ENCODE results near the genes PHLDB2, SLC9C1 and GTPBP8.

DNA sequence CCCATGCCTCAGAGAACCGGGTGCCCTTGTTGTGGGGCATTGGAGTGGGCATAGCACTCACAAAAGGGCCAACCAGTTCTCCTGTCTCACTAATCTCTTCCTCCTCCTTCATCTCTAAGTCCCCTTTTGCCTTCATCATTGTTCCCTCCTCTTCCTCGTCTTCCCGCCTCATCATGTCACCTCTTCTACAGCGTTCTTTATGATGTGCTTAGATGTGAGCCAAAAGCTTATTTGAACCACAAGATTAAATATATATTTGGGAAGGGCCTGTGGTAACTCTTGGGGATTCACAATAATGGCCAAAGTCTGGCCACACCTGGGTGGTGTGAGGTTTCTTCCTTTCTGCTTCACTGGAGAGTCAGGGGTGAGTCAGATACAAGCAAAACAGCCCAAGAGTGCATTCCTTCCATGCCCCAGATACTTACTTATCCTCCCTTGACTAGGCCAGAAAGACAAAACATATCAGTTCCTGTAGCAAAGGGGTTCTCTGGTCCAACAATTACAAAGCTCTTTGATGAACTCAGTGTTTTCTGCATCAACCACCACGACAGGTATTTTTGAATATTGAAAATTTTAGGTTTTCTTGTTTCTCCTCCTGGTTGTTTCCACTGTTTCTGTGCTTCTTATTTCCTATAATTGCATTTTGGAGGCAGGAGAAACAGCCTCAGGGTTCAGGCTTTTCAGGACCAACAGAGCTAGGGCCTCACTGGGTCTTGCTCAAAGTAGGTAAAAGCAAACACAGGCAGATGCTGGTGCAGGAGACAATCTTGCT, 933 bp downstream of the ZBED2 start:
- PRO-cap, 2 experiments, result no peak in any of the 2 experiments

- PRO-cap, 2 experiments, result peak in 2 of 2 experiments; most common plus-strand start chr3:111859239 (in 1); most common minus-strand start chr3:111859404 (in 1)
Measured at GRCh38 chr3:111858997-111859923, at the start of gene PHLDB2. TSS of gene PHLDB2 (plus strand) at chr3:111859265.

DNA sequence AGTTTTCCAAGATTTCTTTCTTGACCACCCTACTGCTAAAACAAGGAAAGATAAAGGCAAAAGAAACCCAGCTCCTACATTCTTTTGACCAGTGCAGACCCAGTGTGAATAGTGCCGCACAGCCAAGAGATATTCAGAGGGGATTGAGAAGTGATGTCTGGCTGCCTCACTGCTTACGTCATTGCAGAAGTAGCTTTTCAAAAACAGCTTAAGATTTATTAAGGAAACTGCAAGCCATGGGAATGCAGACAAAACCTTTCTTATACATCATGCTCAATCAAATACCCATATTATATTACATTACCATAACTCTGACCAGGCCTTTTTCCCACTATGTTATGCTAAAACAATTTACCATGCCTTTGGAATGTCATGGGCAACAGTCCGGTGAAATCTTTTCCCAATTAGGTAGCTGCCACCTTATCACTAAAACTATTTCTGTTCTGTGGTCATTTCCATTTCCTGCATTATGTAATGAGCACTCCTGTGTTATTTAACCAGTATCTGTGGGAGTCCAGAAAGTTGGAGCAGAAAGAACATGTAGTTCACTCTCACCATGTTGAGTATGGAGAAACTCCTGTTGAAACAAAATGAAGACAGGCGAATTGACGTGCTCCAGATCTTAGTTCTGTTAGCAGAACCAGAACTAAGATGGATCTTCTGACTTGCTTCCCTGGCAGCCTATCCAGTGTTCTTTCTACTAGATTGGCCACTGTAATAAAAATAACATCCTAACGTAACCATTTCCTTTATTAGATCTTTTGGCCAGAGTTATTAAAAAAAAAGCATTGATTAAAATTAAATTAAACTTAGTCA, 6.1 kb downstream of the PHLDB2 start:
- PRO-cap, 2 experiments, result no peak in any of the 2 experiments

DNA sequence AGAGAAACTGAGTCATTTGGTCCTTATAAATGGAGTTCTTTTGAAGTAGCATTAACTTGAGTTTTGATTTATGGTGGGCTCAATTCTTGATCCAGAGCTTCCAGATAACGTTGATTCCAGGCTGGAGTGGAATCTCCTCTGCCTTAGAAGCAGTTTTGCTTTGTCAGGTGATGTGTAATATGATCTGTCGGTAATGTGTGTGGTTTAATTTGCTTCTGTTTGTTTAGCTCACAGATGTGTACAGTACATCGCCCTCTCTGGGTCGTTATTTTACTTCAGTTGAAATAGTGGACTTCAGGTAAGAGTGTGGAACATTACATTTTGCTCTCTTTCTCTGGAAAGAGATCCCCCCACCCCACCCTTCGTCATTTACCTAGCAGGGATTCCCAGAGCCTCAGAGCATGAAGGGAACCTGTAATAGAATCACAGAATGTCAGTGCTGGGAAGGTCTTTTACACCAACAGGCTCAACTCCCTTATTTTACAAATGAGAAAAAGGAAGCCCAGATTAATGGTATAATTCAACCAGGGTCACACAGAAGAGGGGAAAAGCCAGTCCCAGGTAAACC, 23.2 kb downstream of the C3orf52 start:
- PRO-cap, 2 experiments, result no peak in any of the 2 experiments

GRCh38 chr3:112120248-112120804, 12.7 kb downstream of the GCSAM start:
- PRO-cap, 2 experiments, result no peak in any of the 2 experiments

- PRO-cap, 2 experiments, result no peak in any of the 2 experiments
Measured at GRCh38 chr3:112293459-112294609, at the start of gene SLC9C1. TSS of gene SLC9C1 (minus strand) at chr3:112294216.

GRCh38 chr3:112361644-112362737, 29.0 kb downstream of the CD200 start:
- PRO-cap, 2 experiments, result no peak in any of the 2 experiments

DNA sequence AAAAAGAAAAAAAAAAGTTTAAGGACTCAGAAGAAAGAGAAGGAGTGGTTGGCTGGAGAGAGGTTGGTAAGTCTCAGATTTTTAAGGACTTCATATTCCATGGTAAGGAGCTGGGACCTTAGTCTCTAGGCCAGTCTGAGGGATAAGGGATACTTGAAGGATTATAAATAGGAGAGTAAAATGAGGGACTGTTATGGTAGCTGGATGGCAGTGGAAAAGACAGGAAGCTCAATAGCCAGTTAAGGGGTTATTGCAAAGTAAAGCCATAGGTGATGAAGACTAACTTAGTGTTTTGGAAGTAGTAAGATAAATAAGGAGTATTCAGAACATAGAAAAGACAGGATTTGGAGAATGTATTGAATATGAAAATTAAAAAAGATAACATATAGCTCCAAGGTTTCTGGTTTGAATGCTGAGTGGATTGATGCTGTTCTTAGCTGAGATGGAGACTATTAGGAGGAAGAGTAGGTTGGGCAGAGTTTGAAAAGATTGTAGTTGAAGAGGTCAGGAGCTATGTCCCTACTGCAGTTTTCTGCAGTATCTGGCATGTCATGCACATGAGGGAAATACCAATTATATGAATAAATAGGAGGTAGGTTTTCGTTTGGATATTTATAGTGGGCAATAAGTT, 4.0 kb downstream of the SLC35A5 start:
- PRO-cap, 2 experiments, result no peak in any of the 2 experiments

GRCh38 chr3:112990412-112991727, at the start of gene GTPBP8:
TSS of gene GTPBP8 (plus strand) at chr3:112990984.
- PRO-cap, 2 experiments, result peak in 2 of 2 experiments; most common plus-strand start chr3:112990996 (in 2); most common minus-strand start chr3:112990858 (in 2)

DNA sequence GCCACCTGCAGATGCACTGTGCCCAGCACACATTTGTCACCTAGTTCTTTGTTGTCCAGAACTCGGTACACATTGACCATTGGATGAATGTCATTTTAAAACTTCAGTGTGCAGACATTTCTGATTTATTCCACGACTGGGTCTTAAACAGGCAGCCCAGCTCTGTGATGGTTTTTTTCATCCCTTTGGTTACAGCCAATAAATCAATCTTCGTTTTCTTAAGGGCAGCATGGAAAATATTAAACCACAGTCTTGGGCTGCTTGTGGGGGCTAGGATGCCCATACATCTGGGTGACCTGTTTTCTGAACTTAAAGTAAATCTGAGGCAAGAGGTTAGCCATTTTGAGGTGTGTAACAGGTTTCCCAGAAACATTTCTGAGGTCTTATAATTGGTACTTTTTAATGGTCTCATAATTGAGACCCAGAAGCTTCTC, 1.9 kb downstream of the BOC start:
- PRO-cap, 2 experiments, result no peak in any of the 2 experiments

GRCh38 chr3:113247806-113248120, 36.4 kb downstream of the BOC start:
- PRO-cap, 2 experiments, result no peak in any of the 2 experiments

DNA sequence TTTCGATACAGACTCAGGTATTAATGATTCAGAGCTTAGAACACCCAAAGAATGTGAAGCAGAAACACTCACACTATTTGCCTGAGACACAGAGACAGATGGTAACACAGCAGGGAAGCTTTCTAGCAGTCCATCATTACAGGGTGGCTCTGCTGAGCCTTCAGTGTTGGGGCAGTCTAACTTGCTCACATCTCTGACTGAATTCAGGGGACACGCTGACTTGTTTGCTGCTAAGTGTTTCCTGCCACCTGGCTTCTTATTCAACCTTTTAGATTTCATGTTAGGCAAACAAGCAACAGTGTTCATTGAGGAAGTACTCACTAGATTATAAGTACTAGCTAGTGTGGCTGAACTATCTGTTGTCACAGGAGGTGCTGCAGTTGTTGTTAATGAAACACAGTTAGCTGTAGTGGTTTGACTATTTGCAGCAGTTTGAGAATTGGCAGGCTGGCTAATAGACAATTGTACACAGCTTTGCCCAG, 37.4 kb downstream of the USF3 start:
- PRO-cap, 2 experiments, result no peak in any of the 2 experiments

DNA sequence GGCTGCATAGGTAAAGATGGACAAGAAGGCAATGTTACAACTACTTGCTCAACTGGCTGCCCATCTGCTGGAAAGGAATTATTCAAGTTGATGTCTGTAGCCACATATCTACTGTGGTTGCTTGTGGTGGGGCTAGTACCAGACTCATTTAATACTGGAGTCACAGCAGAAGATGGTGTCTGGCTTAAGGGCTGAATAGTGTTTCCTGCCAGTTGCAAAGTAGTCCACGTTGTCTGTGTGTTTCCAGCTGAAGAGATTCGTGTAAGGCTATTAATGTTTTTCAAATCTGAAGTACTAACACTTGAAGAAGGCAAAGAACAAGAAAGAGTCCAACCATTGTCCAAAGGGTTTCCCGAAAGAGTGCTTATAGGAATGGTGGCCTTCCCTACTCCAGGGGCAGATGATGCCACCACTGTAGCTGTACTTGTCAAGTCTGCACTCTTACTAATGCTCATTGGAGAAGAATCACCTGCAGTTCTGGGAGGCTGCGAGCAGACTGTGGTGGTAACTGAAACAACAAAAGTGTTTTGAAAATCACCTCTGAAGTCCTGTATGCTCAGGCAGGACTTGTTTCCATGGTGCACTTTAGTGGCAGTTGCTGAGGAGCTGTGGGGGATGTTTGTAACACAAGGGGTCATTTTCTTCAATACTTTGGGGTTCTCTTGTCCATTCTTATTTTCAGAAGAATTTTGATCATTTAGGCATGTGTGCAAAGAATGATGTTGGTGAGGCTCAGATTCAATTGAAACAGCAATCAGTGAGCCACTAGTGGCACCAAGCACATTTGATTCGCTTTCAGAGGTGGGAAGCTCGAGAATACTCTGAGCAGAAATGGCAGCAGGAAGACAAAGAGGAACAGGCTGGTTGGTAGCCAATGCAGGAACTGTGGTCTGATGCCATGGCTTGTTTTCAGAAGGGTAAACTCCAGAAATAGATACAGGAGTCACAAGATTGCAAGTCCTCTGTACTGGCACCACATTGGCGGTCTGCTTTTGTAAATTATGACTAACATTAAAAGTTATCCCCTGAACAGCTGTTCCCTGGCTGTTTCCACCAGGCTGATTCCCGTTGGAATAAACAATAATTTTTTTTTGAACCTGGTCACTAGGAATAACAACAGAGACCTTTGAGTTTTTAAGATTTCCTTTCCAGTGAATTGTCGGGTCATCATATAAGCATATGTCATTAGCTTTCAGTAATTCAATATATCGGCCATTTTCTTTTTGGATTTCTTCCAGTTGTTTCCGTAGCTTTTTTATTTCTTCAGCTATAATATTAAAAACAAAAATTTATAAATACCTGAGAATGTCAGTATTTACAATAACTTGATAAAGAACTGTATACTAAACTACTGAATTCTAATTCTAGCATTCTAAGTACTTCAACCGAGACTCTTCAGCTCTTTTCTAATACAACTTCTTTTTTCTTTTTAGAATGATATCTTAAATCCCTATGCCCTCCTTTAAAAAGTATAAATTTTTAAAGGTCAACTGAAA, 35.7 kb downstream of the USF3 start:
- PRO-cap, 2 experiments, result peak in 1 of 2 experiments; most common minus-strand start position 885 of the sequence (in 1)

- PRO-cap, 2 experiments, result no peak in any of the 2 experiments
Measured at GRCh38 chr3:113691349-113692208, 4.9 kb downstream of the USF3 start.

DNA sequence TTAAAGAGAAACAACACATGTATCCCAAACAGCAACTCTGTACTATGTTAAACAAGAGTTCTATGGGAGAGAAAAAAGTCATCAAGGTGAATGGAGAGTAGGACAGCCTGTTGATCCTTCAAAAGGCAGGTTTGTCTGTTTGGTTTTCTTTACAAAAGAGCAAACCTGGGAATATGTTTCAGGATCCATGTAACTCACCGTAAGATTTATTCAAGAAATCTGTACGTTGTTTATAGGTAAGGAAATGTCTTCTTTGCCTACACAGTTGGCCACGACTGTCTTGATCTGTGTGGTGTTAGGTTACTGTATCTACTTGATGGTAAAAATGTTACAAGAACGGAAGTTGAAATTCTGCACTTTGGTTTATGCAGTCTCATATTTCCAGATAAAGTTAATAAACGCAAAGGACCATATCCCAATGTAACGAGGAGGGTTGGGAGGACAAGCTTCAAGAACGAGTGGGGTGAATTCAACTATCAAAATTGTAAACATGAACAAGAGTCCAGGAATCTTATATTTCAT, 1.1 kb downstream of the USF3 start:
- PRO-cap, 2 experiments, result peak in 1 of 2 experiments; most common plus-strand start position 418 of the sequence (in 1); most common minus-strand start position 287 of the sequence (in 1)

DNA sequence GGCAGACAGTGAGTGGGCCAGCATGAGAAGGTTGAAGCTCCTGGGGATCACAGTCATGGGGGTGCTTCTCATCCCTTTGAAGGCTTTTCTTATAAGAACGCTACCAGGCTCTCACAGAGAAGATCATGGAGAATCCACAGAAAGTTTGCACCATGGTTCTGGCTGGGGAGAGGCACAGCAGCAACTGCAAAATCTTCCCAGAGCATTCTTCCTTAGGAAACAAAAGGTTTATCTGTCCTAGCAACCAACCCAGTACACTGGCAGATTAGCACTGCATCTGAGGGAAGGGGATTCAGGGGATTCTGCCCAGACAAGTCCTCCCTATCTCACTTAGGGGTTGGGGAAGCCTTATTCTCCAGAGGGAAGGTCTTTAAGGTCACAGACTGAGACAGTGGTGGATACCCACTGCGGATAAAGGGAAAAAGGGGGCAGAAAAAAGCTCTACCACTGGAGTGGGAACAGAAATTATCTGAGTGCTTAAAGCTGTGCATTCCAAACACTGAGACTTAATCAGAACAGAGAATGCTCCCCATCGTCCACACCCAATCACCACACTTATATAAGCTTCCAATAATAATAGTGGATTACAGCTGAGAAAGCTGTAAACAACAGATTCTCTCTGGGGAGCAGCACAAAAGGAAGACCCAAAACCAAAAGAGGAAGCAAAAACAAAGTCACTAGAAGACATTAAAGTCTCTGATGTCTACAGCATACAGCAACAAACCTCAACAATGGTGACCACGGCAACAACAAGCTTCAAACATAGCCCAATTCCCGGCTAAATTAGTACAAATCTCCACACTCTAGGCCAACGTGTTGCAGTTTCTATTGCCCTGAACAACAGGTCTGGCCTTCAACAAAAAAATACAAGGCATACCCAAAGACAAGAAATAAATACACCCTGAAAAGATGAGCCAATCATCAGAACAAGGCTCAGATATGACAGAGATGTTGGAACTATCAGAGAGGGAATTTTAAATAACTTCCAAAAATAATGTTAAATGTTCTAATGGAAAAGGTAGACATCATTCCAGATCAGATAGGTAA, 37.6 kb downstream of the ZDHHC23 start:
- PRO-cap, 2 experiments, result no peak in any of the 2 experiments

DNA sequence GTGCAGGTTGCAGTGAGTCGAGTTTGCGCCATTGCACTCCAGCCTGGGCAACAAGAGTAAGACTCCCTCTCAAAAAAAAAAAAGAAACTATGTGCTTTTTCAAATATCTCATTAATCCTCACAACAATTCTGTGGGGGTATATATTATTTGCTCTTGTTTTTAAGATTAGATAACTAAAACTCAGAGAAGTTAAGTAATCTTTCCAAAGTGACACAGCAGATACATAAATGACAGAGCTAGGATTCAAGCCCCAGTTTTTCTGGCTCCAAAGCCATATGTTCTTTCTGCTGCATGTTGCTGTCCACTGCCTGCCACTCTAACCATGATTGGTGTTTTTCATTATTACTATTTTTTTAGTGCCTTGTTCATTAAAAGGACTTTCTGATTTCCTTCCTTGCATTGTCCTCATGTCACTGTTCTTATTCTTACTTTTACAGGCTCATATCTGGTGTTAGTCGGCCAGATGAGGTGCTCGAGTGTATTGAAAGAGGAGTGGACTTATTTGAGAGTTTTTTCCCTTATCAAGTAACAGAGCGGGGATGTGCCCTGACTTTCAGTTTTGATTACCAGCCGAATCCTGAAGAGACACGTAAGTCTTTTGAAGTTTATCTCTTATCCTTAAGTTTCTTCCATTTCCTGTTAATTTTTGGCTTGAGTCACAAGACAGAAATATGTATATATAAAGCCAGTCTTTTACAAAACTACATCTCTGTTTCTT, 23.1 kb downstream of the QTRT2 start:
- PRO-cap, 2 experiments, result no peak in any of the 2 experiments

- PRO-cap, 2 experiments, result no peak in any of the 2 experiments
Measured at GRCh38 chr3:114219691-114220159, 17.7 kb downstream of the ZNF80 start.

GRCh38 chr3:114412266-114412978, 118.6 kb downstream of the TIGIT start:
- PRO-cap, 2 experiments, result no peak in any of the 2 experiments

DNA sequence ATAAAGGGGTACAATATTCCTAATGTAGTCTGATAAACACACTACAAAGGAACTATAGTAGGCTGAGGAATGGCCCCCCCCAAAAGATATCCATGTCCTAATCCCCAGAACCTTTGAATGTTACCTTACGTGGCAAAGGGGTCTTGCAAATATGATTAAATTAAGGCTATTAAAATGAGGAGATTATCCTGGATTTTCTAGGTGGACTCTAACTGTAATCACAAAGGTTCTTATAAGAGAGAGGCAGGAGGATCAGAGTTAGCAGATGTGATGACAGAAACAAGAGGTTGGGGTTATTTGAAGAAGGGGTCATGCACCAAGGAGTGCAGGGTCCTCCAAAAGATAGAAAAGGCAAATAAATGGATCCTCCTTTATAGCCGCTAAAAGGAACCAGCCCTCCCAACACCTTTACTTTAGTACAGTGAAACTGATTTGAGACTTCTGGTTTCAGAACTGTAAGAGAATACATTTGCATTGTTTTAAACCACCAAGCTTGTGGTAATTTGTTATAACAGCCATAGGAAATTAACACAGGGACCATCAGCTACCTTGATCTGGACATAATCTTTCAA, 166.5 kb downstream of the TIGIT start:
- PRO-cap, 2 experiments, result no peak in any of the 2 experiments